NALM6 (cell line): ENCODE measurements around a stretch of chr12.

DNA sequence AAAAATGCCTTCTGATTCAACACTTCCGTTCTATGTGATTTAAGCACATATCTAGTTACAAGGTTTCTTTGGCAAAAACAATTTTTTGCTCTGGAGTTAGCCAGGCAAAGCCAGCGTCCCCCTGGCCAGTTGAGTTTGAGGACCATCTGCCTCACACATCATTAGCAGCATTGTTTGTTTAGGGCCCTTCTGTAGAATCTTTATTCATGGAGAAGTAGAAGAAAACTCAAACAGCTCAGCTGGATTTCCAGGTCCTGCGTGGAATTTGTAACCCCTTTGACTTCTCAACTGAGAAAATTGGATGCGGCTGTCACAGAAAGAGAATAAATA lies 17.1 kb upstream of the WNT5B start:
- PRO-cap: no peak

GRCh38 chr12:1645716-1646406 lies 16.8 kb downstream of the WNT5B start:
- PRO-cap: no peak

DNA sequence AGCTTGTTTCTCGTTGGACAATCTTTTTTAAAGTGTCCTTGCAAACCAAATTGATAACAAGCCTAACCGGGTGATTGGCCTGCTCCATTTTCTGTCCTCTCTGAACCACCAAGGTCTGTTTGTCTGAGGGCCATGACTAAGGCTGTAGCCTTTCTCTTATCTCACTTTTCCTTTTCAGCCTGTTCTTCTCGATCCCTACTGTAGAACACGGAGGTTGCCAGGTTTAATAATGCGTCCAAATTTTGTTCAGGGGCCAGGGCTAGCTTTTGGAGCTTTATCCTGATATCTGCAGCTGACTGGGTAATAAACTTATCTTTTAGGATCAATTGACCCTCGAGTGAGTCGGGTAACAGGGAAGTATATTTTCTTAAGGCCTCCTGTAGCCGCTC lies 23.2 kb downstream of the ADIPOR2 start:
- PRO-cap: no peak

DNA sequence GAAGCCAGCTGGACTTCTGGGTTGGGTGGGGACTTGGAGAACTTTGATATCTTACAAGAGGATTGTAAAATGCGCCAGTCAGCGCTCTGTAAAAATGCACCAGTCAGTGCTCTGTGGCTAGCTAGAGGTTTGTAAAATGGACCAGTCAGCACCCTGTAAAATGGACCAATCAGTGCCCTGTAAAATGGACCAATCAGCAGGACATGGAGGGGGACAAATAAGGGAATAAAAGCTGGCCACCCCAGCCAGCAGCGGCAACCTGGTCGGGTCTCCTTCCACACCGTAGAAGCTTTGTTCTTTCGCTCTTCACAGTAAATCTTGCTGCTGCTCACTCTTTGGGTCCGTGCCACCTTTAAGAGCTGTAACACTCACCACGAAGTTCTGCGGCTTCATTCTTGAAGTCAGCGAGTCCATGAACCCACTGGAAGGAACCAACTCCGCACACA lies 24.9 kb downstream of the ADIPOR2 start:
- PRO-cap: no peak

- PRO-cap: no peak
Measured at GRCh38 chr12:1721826-1722766, 31.2 kb downstream of the ADIPOR2 start.

DNA sequence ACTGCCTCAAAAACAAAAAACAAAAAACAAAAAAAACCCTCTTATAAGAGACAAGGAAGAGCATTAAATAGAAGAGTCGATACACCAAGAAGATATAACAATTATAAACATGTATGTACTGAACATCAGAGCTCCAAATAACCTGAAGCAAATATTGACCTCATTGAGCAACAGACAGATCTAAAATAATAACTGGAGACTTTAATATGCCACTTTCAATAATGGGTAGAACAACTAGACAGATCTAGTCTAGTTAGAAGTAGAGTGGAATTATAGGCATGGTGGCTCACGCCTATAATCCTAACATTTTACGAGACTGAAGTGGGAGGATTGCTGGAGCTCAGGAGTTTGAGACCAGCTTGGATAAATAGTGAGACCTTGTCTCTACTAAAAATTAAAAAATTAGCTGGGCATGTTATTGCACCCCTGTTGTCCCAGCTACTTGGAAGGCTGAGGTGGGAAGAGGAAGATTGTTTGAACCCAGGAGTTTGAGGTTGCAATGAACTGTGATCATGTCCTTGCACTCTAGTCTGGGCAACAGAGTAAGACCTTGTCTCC lies 55.7 kb downstream of the ADIPOR2 start:
- PRO-cap: no peak

DNA sequence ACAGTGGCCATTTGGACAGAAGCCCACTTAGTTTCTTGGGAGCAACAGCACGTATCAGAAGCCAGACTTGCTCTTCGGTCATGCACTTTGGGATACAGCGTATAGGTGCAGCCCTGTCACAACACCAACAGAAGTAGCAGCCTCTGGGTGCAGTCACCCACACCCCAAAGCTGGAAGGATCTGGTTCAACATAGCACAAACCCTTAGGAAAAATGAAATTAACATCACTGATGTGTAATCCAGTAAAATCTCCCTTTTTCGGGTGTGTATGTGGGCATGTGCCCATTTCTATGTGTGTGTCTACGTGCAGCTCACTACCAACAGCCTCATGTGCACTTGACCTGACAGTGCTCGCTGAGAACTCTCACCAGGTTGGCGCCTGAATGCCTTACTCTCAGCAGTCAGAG lies 32.4 kb upstream of the LRTM2 start:
- PRO-cap: no peak

GRCh38 chr12:1804398-1804915 lies 15.9 kb upstream of the LRTM2 start:
- PRO-cap: unidirectional peak, plus-strand start at chr12:1804704

DNA sequence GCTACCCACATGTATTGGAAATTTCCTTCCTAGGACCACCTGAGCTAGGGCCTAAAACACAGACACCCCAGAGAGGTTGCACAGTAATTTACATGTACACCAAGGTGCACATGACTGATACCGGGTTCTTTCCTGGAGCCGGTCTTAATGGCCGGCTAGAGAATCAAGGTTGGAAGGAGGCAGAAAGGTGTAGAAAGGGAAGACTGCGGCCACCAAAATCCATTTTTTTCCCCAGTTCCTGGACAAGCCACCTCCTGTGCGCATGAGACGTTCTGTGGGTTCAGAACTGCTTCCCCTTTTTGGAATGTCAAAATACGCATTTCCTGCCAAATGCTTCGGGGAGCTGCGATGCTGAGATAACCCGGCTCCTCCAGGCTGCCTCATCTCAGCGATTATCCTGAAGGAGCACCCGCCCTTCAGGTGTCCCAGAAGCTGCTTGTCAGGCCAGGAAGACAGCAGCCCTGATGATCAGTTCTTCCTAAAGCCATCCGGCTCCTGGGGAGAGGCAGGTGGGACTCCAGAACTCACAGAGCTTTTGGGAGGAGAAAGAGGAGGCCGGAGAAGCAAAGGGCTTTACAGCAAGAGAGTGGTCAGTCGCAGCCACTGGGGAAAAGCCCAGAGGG lies 820 bp downstream of the CACNA2D4 start:
- PRO-cap: no peak

DNA sequence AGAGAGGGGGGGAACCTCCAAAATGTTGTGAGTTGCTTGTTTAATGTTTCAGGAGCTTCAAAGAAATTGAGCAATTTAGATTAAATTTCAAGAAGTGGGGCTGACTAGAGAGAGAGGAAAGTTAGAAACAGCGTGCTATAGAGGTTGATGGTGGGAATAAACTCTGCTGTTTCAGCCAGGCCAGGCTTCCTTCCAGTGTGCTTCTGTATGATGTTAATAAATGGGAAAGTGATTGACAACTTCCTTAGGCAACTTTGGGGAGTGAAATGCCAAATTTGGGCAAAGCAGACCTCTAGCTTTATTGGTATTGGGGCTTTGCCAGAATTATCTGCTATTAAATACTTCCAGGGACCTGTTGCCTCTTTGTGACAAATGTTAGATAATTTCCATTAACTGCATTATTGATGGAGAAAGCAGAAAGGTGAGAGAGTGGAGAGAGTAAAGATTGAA lies 94.4 kb downstream of the CACNA1C start:
- PRO-cap: no peak

DNA sequence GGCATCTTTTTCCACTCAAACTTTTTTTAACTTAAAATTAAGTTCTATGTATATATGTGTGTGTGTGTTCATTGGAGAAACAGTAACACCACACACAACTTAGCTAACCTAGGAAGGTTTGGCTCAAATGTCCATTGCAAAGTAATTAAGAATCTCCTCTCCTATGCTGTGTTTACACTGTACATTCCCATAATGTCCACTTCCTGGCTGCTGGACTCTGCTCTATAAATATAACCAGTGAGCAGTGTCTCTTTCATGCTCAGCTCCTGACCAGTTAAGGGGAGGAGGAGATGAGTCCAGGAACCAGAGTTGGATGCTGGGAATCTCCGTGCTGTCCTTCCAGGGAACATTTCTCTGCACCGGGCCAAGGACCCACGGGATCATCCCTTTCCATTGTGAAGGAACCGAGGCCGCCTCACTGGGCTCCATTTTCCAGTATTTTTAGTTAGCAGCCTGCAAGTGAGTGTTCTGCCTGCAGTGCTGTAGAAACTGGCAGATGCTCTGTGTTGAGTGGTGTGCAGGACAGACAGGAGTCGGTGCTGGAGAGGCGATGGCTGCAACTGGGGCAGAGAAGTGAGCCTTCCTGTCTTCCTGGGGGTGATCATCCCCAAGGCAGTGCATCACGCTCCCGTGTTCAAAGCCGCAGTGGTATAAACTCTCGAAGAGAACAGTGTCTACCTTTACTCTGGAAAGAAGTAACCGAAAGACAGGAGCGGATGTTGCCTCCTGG lies 195.4 kb downstream of the CACNA1C start:
- PRO-cap: no peak

DNA sequence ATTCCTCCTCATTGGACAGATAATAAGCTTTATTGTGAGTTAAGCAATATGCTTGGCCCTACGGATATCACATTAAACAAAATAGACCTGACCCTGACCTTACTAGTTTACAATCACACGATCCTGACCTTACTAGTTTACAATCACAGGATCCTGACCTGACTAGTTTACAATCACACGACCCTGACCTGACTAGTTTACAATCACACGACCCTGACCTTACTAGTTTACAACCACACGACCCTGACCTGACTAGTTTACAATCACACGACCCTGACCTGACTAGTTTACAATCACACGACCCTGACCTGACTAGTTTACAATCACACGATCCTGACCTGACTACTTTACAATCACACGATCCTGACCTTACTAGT lies 202.9 kb downstream of the CACNA1C start:
- PRO-cap: no peak

DNA sequence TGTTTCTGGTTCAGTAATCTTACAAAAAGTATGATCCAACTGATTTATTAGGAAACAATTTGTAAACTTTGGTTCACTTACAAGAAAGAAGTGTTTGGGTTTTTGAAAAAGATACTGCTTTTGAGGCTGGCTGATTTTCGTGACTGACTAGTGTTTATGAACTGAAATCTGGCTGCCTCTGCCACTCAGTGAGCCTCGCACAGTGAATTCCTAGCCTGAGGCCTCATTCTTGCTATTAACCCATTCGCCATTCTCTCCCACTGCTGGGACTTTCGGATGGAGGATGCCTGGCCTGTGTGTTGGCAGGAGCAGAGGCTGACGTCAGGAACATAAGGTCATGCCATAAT lies 249.2 kb downstream of the CACNA1C start:
- PRO-cap: no peak

DNA sequence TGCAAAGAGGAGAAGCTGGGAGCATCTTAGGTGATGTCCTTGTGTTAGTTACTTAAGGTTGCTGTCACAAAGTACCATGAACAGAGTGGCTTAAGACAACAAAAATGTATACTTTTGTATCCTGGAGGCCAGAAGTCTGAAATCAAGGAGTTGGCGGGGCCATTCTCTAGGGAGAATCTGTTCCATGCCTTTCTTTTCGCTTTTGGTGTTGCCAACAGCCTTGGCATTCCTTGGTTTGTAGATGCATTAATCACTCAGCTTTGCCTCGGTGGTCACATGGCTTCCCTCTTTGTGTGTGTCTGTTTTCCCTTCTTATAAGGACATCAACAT lies 365.9 kb upstream of the FKBP4 start:
- PRO-cap: no peak

- PRO-cap: no peak
Measured at GRCh38 chr12:2429193-2429520, 365.6 kb upstream of the FKBP4 start.

GRCh38 chr12:2525545-2525805 lies 269.3 kb upstream of the FKBP4 start:
- PRO-cap: no peak

DNA sequence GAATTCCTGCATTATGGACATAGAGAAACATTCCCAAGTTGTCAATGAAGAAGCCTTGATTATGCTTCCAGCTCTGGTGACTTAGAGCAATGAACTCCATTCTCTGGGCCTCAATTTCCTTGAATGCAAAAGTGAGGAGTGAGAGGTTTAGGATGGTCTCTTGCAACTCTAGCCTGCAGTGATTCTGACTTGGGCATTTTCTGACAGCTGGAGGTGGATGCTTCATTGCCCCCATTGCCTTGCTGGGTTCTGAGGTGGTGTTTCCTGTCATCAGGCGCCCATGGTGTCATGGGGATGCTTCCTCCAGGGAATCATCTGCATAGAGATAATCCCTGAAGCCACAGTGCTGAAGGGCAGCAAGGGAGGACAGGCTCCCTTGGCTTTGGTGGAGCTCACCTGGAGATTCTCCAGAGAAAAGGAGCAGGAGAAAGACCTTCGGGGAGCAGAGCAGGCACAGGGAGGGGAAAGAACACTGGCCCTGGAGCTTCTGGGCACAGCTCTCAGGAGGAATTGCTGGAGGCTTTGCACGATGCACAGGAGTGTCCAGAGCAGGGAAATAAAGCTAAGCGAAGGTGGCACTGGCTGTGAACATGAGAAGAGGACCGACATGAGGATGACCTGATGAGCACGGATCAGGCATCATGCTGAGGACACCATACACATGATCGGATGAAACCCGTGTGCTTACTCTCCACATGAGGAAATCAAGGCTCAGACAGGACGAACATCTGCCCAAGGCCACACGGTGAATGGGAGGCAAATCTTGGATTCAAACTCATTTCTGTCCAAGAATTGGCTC lies 155.1 kb upstream of the FKBP4 start:
- PRO-cap: no peak

- PRO-cap: no peak
Measured at GRCh38 chr12:2830222-2830883, 4.5 kb downstream of the NRIP2 start.

DNA sequence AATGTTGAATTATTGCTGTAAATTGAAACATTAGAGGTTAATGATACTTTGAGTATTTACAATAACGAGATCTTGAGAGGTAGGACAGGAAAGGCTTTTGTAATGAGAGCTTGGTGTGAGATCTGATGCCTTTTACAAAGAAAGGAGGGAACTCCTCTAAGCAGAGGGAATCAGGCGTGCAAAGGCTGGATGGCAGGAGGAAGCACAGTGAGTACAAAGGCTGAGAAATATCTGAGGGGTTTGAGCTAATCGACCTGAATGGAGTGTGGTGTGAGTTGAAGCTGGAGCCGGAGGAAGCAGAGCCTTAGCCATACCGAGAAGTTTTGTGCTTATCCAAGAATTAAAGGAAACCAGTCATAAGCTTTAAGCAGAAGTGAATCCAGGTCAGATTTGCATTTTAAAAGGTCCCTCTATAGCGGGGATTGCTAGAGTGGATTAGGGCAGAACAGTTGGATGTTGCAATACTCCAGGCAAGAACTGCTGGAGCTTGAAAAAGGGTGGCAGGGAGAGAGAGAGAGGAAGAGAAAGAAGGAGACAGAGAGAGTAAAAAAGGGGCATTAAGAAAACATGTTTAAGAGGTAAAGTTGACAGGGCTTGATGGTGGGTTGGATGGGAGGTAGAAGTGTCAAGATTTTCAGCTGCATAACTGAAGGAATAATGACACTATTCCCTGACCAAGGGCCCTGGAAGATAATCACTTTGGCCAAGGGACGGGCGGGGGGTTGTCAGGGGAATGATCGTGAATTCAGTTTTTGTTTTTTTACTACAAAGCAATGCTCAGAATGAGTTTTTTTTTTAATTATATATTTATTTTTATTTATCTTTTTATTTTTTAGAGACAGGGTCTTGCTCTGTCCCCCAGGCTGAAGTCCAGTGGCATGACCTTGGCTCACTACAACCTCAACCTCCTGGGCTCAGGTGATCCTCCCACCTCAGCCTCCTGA lies 1.4 kb downstream of the RHNO1 start:
- PRO-cap: bidirectional peak, plus-strand start at position 413 of the sequence, minus-strand start at position 342 of the sequence

DNA sequence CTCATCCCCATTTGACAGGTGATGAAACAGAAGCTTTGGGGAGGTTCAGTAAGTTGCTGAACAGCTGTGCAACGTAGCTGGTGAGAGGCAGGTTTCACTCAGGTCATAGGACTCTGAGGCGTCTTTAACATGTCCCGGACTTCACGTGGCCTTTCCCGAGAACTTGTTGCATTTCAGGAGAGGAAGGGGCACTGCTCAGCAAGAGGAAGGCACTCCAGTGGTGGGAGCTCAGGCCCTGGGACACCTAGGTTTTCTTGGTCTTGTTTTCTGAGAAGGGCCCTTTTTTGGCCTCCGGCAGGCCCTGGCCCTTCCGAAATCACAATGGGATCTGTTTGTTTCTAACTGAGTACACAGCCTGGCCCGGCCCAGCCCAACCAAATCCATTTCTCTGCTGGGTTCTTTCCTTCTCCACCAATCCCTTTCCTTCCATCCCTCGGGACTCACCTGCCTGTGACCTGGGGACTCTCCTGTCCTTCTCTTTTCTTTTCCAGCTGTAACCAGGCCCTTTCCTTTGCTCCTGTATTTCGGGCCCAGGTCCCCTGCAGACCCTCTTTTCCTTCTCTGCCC lies 18.5 kb downstream of the TEAD4 start:
- PRO-cap: no peak